Foreskin fibroblast (primary cell): Measurements from ENCODE around the genes FOXF2 and FOXC1.

DNA sequence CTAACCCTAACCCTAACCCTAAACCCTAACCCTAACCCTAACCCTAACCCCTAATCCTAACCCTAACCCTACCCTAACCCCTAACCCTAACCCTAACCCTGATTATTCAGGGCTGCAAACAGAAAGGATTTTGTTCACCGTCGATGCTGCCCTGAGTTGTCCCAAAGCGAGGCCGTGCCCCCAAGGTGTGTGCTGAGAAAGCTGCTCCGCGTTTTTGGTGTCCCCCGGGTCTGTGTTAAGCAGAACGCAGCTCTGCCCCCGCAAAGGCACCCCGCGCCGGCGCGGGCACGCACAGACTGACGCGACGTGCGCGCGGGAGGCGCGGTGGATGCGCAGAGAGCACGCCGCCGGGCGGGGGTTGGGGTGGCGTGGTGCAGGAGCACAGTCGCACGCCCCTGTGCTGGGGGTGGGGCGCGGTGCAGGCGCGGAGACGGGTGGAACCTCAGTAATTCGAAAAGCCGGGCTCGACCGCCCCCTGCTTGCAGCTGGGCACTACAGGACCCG is 144.3 kb upstream of the DUSP22 start:
- RRBS, result 94% methylated on average over 9 of the region's 41 CpGs

DNA sequence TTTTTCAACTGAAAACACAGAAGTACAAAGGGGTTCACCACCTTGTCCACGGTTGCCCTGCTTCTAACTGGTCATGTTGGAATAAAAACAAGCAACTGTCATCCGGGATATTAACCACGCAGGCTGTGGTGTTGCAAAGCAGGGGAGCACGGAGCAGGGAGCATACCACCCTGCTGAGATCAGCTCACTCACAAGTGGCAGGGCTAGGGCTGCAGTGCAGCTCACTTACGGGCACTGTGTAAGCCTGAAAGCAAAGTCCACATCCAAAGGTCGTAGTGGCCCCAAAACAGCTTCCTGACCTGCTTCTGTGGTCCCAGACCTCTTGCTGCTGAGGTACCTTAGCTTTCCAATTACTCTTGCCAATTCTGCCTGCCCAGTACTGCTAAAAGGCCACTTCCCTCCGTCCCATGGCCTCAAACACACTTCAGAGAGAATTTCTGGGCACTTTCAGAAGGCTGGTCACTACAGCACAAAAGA is 105.7 kb upstream of the DUSP22 start:
- RRBS, result no CpG with 5 or more reads among the region's 7 CpGs

GRCh38 chr6:209491-209854 is 82.8 kb upstream of the DUSP22 start:
- RRBS, result 74% methylated on average over 3 of the region's 19 CpGs

DNA sequence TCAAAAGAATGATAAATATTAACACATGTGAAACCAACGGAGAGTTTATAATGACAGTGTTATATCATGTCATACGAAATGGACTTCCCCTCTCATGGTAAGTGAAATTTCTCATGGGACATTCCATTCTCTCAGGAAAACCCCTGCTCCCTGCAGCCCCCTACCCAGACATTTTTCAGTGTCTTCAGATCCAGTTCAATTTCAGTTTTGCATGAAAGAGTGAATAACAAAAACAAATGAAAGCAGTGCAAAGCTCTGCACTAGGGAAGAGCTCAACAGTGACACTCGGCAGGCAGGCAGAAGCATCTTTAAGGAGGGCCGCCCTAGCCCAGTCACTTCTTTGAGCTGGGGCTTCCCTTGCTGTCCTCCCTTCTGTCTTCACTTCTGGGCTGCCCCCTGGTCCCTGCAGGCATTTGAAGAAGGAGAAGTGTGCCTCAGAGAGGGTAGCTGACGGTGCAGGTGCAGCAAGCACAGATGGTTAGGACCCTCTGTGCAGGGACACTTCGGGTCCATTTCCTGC is 5.6 kb upstream of the DUSP22 start:
- RRBS, result no CpG with 5 or more reads among the region's 6 CpGs

- RRBS, result no CpG with 5 or more reads among the region's 6 CpGs
Measured at GRCh38 chr6:290292-290866, 1.9 kb upstream of the DUSP22 start.

- RRBS, result 48% methylated on average over 4 of the region's 15 CpGs
Measured at GRCh38 chr6:329852-330586, 37.7 kb downstream of the DUSP22 start.

DNA sequence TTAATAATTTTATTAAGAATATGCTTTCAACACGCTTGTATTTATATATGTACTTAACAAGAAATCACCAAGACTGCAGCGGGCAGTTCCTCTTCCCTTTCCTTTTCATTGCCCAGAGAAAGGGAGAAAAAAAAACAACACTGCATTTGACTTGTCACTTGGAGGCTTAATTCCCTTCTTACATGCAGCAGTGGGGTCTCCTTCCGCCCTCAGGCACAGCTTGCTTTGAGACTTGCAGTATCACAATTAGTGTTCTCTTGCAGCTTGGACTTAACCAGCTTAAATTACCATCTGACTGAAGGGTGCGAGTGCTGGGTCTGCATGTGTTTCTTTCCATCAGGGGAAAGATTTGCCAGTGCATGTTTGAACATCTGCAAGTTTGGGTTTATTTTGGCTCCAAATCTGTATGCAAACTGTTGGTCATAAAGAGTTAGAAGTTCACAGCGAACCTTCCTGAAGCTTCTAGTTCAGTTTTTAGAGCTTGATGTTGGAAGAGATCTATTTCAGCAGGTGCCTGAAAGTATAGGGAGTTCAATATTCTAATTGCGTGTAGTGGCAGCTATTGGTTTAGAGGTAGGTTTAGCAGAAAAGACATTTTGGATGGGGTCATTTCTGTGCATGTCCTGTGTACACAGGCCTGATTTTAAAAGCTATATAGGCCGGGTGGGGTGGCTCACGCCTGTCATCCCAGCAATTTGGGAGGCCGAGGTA is 35.7 kb upstream of the IRF4 start:
- RRBS, result no CpG with 5 or more reads among the region's 9 CpGs

DNA sequence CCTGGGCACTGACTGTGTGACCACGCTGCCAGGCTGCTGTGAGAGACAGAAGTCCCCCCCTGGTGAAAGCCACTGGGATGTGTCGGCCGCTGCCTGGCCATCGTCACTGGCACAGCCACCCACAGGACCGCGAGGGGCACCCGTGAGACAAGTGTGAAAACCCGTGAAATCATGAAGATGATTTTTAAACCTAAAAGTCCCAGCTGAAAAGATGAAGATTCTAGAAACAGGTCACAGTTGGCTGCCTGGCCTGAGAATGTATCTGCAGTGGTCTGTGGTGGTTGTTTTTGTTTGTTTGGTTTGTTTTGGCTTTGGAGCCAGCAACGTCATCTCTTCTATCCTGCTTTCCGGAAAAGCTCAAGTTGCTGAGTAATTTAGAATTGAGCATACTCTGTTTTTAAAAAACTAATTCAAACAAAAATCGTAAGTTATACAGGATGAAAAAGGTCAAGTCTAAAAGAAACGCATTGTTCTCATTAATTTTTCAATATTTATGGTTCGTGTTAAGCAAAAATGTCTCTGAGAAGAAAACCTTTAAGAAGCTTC is 94.7 kb downstream of the HUS1B start:
- RRBS, result no CpG with 5 or more reads among the region's 13 CpGs

- RRBS, result no CpG with 5 or more reads among the region's 12 CpGs
Measured at GRCh38 chr6:582385-582817, 74.5 kb downstream of the HUS1B start.

GRCh38 chr6:692161-692894 is 611 bp downstream of the EXOC2 start:
- RRBS, result 2% methylated on average over 4 of the region's 55 CpGs

DNA sequence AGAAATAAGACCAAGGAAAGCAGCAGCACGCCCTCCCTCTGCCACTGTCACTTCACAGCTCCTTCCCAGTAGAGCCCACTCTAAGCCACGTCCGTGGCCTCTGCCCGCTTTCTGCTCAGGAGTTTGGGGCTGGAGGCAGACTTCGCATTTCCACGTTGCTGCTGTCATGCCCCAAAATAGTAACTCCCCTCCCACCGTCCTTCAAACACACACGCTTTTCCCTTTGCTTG is 264.0 kb upstream of the FOXQ1 start:
- RRBS, result no CpG with 5 or more reads among the region's 8 CpGs

- RRBS, result no CpG with 5 or more reads among the region's 4 CpGs
Measured at GRCh38 chr6:1161352-1161708, 150.6 kb upstream of the FOXQ1 start.

- RRBS, result 16% methylated on average over 59 of the region's 97 CpGs
Measured at GRCh38 chr6:1383432-1384437, 5.6 kb upstream of the FOXF2 start.

DNA sequence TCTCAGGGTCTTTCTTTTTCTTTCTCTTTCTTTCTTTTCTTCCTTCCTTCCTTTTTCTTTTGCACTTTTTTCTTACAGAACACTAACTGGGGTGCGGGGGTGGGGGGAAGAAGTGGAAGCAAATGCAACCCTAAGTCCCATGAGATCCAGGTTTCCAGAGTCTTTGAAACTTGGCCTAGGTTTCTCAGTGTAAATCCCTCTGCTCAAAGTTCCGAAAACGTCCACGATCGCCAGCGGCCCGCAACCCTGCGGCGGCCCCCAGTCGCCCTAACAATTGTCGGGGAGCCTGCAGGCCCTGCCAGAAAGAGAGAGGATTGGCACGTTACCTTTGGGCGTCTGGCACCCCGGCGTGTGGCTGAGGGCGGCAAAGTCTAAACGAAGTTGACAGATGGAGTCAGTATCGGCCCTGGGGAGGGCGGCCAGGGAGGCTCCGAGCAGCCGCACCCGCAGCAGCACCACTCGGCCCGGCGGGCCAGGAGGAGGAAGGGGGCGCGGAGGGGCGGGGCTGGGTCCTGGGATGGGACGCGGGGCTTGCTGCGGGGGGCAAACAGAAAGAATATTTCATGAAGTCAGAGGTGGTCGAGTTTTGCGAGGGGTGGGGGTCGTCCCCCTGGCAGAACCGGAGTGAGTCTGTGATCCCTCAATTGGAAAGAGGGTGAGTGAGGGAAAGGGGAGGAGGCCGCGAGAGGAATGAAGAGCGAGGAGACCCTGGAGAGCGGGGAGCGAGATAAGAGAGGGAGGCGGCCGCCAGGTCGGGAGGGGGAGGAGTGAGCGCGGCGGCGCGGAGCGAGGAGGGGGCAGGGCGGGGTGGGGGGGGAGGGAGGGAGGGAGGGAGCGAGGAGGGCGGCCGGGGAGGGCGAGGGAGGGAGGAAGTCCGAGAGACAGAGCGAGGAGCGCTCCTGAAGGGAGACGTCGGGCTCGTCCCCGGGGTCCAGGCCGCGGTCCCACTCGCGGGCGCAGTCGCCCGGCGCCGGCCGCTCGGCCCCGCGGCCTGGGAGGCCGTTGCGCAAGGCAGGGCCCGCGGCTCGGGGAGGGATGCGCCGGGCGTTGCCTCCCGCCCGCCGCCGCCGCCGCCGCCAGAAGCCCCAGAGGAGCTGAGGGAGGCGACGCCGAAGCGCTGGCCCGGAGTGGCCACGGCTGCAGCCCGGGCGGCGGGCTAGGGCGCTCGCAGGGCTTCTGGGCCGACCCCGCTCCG is at the start of gene FOXF2:
Gene FOXF2 (plus strand): TSS at position 884 of the 1,195 bp plus-strand sequence.
- RRBS, result 3% methylated on average over 57 of the region's 103 CpGs

DNA sequence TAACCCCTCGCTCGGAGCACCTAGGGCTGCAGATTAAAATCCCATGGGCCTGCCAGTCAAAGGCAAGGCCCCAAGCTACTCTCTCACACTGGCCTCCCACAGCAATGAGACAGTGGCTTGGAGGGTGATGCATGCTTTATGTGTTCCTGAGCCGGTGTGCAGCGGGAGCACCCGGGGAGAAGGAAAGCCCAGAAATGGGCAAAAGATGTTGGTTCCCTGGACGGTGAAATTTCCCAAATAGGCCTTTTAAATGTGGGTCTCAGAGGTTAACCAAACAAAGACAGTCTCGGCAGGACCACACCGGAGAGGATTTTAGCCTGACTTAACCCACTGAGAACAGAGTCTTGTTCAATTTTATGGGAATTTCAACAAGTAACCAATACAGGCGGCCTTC is 2.6 kb downstream of the FOXF2 start:
- RRBS, result 12% methylated on average over 1 of the region's 9 CpGs

DNA sequence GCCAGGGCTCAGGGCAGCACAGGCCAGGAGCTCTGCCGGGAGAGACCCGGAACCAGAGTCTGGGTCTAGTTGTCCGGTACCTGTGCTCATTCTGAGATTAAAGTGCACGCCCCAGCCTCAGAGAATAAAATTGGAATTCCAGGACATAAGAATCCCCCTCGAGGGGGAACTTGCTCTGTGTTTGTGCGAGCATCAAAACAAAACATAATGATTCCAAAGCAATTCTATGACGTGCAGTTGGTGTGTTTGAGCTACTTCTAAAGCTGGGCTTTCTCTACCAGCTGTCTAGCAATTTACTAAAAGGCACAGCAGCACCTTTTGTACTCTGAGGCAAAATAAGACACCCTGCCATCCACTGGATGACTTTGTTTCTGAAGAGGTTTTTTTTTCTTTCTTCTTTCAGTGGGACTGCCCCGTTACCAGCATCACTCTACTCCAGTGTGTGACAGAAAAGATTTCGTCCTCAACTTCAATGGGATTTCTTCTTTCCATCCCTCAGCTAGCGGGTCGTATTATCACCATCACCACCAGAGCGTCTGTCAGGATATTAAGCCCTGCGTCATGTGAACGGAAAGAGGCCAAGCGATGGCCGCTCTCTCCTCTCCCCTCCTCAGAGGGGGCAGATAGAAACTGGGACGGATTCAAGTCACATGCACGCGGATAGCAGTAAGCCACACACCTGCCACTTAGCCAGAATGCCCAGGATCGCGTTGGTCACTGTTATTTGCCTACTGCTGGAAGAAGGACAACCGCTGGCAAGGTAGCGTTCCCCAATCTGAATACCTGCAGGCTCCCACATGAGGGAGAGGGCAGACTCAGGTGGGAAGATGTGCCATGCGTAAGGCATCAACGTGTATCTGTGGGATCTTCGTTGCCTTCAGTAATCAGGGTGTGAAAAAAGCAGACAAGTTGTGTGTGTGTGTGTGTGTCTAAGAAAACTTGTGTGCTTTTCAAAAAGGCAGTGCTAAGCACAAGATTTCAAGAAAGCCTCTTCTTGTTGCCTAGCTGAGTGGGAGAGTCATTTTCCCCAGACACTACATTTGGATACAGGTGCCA is 5.2 kb downstream of the FOXF2 start:
- RRBS, result 13% methylated on average over 1 of the region's 26 CpGs

DNA sequence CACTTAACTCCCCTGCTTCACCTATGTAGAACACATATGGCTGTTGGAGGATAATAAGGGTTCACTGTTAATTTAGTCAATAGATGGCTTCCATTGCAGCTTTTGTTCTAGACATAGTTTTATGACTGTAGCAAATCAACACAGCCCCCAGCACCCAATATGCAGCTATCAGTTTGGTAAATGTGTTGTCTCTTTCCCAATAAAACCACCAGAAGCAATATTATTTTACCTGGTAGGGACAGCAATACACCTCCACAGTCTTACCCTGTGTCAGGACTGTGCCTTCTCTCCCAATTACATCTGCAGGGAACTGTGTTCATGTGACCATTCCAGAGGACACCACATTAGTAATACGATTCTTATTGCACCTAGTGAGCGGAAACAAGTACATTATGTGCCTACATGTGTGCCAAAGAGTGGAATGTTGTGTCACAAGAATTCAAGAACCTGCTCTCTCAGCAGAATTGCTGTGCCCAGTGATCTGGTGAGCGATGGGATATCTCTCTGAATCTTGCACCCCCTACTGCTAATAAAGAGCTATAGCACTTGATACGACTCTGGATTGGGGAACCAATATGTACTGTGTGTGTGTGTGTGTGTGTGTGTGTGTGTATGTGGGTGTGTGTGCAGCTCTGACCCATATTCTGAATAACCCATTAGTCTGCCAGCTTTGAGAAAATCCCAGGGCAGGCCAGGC is 57.5 kb upstream of the FOXC1 start:
- RRBS, result no CpG with 5 or more reads among the region's 4 CpGs

DNA sequence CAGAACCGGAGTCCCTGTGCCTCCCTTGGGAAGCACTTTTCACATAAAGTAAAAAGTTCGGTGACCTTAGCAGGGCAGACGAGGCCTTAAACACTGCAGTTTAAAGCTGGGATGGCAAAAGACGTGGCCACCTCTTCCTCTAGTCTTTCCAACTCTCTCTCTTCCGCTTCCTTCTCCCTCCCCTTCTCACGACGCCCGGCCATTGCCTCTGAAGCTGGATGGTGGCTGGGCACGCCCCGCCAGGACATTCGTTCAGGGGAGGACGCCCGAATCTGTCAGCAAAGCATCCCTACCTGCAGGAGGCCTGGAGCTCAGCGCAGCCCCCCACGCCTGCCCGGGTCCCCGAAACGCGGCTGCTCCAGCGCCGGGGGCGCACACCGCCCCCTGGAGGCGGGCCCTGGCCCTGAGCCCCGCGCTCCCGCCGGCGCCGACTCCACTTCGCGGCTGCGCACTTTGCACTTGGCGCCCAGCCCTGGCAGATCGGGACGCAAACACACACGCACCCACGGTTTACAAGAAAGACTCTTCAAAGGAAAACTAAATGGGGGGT is 54.8 kb upstream of the FOXC1 start:
- RRBS, result 2% methylated on average over 8 of the region's 38 CpGs

GRCh38 chr6:1609635-1610748 is at the start of gene FOXC1:
TSS of gene FOXC1 (plus strand) at chr6:1609915.
- RRBS, result 3% methylated on average over 53 of the region's 151 CpGs

GRCh38 chr6:1615117-1615711 is 5.5 kb downstream of the FOXC1 start:
- RRBS, result no CpG with 5 or more reads among the region's 51 CpGs